Measurements from ENCODE around the gene TIMD4.

GRCh38 chr5:154899157-154899591, 38.8 kb downstream of the GEMIN5 start:
- RRBS = no CpG with 5 or more reads among the region's 7 CpGs

DNA sequence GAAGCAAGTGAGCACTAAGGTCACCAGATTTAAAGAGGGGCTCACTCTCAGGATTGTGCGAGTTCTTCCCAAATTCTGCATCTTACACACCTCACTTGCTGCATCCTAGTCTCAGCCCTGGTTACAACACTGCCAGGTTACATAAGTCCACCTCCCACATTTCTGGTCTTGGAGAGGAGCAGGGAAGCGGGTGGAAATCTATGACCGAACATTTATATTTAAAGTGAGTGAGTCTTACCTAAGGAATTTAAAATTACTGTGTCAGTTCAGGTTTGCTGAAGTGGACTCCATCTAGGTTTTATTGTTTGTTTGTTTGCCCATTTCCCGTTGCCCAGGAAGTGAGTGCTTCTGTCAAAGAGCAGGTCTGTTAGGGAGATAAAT, 179.4 kb downstream of the KIF4B start:
- RRBS = no CpG with 5 or more reads among the region's 4 CpGs

GRCh38 chr5:156820052-156820528, 30.0 kb upstream of the PPP1R2B start:
- RRBS = no CpG with 5 or more reads among the region's 6 CpGs

GRCh38 chr5:156963071-156963582, at the start of gene TIMD4:
TSS of gene TIMD4 (minus strand) at chr5:156963226.
- RRBS = no CpG with 5 or more reads among the region's 4 CpGs

- RRBS = no CpG with 5 or more reads among the region's 3 CpGs
Measured at GRCh38 chr5:157025030-157025818, 33.7 kb downstream of the HAVCR1 start.

DNA sequence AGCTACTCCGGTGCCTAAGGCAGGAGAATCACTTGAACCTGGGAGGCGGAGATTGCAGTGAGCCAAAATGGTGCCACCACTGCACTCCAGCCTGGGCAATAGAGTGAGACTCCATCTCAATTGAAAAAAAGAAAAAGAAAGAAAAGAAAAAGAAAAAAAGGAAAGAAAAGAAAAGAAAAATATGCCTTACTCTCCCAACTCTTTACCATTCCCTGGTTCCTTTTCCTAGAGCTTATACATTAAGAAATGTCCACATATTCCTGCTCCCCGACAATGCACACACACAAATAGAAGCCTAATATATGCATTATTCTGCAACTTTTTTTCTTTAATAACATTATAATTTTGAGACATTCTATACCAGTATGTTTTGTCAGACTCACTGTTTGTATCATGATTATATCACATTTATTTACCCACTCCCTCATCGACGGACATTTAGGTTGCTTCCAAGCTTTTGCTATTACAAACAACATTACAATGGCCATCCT, 430 bp downstream of the HAVCR2 start:
- RRBS = no CpG with 5 or more reads among the region's 5 CpGs

- RRBS = no CpG with 5 or more reads among the region's 10 CpGs
Measured at GRCh38 chr5:157571249-157572129, 4.1 kb downstream of the ADAM19 start.

- RRBS = no CpG with 5 or more reads among the region's 13 CpGs
Measured at GRCh38 chr5:157948595-157949309, 89.8 kb upstream of the CLINT1 start.

DNA sequence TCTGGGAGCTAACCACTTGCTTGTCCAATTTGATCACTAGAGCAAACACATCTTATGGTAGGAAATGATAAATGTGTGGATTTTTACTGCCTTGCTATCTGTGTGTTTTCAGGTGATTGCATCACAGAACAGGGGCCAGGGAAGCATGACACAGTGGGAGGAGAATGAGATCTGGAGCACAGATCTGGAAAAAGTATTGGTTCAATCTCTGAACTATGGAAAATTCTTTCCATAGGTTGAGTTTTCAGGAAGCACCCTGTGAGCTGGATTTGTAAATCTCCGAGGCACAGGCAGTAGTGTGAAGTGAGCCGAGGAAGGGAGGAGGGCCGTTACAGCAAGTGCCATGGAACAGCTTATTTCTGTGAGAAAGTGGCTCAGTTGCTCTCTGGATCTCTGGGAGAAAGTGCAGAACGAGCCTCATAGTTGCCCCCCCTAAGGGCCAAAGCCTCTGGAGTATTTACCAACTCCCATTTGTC, 161.7 kb upstream of the CLINT1 start:
- RRBS = no CpG with 5 or more reads among the region's 4 CpGs

DNA sequence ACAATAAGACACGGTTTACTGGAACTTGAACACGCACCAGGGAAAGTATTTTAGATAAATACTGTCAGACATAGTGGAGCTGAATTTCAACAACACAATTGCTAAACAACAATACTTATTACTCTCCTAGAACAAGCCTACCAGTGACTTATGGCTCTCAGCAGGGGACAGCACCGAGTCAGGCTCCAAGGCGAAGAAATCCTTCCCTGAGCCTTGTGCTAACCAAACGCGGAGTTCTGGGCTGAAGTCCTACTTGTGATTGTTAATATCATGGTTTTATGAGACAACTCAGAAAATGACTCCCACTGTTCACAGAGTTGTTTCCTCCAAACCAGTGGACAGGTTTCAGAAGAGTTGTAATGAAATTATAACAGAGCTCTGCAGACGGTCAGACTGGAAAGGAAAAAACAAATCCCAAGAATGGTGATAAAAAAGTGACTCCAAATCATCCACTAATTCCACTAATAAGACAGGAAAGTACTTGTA, 359.6 kb downstream of the EBF1 start:
- RRBS = no CpG with 5 or more reads among the region's 7 CpGs

DNA sequence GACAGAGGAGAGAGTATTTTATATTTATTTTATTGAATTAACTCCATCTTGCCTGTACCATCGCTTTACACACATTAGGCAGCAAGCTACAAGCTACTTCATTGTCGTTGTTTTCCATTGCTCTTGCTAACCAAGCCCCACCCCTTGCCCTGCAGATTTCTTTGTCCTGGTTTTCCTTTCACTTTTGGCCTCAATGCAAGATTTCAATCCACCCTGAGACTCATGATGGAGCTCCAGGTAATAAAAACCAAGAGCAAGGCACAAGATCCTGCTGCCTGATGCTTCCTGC, 65.2 kb downstream of the EBF1 start:
- RRBS = no CpG with 5 or more reads among the region's 2 CpGs

DNA sequence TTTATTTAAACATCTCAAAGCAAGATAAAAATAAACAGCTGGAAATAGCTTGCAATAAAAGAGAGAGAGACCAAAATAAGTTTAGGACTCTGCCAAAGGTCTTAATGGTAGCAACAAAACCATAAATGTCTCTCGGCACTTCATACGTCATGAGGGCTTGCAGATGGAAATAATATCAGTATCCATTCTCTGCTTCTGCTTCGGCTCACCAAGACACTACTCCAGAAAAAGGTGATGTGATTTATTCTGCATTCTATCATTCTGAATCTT, 56.2 kb downstream of the EBF1 start:
- RRBS = no CpG with 5 or more reads among the region's 3 CpGs

DNA sequence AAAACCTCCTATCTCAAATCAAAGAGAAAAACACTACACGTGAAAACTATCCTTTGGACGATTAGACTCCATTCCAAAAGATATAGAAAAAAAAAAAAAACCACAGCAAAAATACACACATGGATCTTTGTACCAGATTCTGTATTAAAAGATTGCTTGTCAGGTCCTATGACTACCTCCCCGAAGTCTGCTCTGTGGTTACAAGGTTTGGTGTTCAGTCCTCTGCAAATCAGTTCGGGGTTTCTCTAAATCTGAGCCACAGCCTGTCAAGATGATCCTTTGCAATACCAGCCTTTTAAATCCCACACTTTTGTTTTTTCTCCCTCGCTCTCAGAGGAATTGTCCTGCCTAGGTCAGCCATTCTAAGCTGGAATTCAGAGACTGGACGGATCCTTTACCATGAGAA, 47.4 kb downstream of the EBF1 start:
- RRBS = no CpG with 5 or more reads among the region's 6 CpGs

- RRBS = 89% methylated on average over 3 of the region's 15 CpGs
Measured at GRCh38 chr5:159100923-159101490, 1.3 kb upstream of the EBF1 start.

GRCh38 chr5:159119868-159120171, 20.1 kb upstream of the EBF1 start:
- RRBS = no CpG with 5 or more reads among the region's 1 CpG

DNA sequence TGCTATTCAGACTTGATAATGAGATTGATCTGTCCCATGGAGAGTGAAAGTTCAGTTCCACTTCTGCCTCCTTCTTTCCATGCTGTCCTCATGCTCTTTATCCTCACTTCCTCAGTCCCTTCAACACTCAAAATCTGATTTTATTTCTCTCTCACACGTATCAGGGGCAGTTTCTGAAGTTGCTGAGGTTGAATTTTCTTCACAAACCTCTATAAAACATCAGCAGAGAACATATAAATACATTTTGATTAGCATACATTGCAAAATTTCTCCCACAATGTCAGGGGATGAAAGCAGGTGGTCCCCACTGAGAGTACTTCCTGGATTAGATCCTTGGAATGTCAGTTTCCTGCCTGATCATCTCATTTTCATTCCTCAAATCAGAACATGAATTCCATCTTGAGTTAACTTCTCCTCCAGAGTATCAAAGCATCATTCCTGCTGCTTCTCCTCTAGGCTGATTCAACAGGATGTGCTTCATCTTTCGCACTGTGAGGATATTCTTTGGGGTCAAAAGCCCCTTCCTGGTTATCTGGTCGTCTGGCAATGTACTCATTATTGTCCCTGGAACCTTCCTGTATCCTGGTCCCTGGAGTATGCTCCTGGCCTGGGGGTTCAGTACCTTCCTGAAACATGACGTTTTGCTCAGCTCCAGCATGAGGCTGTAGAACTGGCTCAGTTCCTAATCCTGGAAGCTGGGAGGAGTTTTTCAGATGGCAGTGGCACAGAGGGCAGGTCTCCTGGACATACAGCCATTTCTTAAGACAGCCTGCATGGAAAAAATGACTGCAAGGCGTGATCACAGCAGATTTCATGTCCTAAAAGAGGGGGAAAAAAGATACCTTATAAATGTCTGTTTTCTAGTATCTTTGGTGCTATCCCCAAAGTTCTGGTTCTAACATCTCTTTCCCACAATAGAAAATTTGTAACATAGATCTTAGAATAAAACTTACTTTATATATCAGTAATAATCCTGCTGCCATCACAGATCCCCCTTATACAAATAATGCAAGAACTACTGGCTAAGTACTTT, 50.8 kb downstream of the RNF145 start:
- RRBS = no CpG with 5 or more reads among the region's 5 CpGs

GRCh38 chr5:159451137-159451690, 120.9 kb upstream of the IL12B start:
- RRBS = no CpG with 5 or more reads among the region's 6 CpGs

GRCh38 chr5:160020881-160021143, 11.9 kb downstream of the TTC1 start:
- RRBS = no CpG with 5 or more reads among the region's 3 CpGs

- RRBS = 3% methylated on average over 69 of the region's 101 CpGs
Measured at GRCh38 chr5:160118123-160119292, 742 bp downstream of the PWWP2A start.

DNA sequence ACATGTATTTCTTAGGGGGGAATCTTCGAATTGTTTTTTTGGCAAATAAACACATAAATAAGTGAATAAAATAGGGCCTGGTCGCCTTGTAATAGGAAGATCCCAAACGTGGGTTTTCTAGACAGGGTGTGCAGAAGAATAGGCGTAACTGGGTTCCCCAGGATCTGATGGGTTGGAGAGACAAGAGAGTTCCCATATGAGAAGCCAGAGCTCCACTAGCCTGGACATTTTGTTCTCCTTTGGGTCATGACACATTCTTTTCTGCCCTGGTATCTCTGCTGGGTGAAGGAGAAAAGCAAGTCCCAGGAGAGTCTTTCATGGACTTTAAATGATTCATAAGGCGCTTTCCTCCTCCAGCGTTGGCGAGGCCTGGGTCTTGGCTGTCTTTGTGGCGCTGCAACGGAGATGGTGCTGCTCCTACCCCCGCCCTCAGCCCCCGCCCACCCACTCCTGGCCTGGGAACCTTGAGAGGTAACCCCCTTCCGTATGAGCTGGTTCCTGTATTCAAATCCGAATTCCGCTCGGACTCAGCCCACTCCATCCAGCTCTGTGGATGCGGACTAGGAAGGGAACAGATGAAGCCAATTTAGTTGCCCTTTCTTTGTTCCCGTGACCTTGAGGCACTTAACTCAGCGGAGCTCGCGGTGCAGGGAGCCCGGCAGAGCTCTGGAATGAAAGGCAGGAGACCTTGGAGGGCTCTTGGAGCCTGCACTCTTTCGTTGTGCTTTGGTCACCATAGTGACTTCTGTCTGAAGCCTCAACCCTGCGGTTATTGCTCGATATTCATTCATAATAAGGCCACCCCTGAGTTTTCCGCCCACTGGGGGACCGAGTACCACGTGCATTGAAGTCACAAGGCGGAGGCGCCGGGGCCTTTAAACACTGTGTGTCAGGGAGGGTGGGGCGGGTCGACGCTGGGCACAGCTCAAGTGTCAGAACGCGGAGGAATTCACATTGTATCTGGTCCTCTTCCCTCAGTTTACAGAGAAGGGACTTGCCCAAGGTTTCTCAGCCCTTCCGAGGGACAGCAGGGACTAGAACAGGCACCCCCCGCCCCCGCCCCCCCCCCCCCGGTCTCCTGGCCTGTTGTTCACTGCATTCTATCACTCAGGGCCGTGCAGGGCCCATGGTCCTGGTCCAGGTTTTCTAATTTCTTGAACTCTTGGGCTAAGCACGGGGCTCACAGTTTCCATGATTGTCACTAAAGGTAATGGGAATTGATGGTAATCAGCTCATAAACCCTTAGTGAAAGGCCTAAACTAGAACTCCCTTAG, 14.1 kb upstream of the PWWP2A start:
- RRBS = no CpG with 5 or more reads among the region's 41 CpGs